Measurements from ENCODE around the genes SLC1A2 and FJX1.

- PRO-cap, result no peak
These were observed 39.6 kb downstream of the CD44 start for GRCh38 chr11:35178671-35178882.

DNA sequence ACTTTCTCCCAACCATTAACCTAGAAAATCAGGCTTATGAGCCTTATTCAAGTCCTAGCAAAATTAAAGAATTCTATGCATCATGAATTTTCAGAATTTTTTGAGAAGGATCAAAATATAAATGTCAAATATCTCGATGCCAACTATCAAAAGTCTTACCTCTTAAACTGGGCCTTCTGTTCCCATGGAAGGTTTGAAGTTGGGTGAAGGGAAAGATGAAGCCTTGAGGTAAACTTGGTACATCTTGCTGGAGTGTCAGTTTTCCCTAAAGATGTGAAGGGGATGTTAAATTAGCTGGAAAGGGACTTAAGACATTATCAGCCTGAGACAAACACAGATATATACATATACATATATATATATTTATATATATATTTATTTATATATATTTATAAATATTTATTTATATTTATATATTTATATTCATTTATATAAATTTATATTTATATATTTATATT, 42.4 kb downstream of the CD44 start:
- PRO-cap, result no peak

DNA sequence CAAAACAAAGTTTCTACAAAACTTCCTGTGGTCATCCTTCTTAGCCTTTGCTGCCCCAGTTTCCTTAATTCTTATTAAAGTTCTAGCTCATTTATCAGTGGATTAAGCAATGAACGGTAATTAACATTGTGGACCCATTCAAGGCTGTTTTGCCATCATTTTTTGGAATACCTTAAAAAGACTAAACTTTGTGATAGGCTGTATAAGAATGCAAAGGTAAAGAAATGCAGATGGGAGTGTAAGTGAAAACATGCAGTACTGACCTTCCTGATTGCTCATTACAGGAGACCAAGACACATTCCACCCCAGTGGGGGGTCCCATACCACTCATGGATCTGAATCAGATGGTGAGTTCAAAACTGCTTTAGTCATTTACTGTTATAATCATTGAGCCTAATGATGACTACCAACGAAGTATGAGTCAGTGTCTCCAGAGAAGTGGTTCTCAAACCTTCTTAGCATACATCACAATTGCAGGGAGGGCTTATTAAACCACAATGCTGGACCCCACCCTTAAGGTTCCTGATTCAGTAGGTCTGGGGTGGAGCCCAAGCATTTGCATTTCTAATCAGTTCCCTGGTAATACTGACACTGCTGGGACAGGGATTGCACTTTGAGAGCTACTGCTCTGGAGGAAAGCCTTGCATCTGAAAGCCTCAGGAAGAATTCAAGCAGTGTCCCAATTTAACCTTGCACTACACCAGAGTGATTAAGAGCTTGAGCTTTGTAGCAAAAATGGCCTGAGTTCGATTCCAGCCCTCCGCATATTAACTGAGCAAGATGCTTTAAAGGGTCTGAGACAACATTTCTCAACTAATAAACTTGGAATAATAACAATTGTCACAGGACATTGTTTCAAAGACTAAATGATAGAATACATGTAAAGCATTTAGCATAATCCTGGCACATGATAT, 75.9 kb downstream of the CD44 start:
- PRO-cap, result no peak

GRCh38 chr11:35229601-35230648, 91.0 kb downstream of the CD44 start:
- PRO-cap, result no peak

GRCh38 chr11:35304478-35304881, 114.9 kb downstream of the SLC1A2 start:
- PRO-cap, result bidirectional peak, plus-strand start at chr11:35304647, minus-strand start at chr11:35304543

DNA sequence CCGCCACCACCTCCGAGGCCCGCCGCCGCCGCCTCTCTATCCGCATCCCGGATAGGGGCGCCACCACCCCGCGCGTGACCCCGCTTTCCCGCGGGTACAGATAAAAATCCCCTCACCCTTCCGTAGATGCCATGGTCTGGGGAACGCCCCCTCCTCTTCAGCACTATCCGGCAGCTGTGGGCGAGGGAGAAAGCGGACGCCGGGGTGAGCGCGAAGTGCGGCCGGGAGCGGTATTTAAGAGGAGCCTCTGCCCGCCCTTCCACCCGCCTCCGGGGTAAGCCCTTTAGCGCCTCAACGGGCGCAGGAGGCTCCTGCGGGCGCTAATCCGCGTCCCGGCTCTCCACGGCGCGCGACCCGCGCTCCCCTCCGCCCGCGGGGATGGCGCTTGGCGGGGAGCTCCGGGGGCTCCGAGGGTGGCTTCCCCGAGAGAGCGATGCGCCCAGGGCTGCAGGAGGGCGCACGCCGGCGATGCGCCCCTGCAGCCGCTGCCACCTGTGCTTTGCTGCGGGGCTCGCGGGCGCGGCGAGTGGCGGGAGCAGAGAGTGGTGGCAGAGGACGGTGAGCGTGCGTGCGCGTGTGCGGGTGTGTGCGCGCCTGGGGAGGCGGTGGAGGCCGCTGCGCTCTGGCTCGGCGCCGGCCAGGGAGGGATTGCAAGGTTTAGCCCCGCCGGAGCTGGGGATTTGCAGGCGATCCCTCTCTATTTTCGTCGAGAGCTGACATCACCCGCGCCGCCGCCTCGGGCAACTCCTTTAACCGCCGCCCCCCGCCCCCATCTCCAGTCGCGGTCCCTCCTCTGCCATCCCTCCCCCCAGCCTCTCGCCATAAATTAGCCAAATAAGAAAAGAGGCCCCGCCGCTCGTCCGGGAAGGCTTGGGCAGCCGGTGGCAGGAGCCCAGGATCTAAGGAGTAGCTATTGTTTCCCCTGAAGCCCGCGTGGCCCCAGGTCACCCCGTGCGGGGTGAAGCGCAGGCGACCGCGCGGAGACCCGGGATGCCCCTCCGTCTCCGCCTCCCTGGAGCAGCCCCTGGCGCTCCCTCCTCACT, at the start of gene SLC1A2:
Gene SLC1A2 (minus strand): TSS at position 725 of the 1,043 bp plus-strand sequence.
- PRO-cap, result no peak

DNA sequence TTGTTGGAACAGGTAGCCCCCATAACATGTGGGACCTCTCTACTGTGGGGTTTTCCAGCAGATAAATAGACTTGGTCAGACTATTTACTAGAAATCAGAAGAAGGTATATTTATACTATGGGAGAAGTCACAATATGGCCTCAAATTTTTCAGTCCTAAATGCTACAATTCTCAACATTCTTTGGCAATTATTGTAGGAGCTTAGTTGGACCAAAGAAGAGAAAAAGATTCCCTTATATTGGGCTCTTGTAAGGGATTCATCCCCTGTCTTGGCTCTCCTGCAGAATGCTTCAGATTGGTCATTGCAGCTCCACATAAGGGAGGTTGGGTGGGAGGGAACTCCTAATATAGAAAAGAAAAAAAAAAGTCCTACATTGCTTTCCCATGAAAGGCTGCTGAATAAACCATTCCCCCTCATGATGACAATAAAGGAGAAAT, 4.7 kb upstream of the SLC1A2 start:
- PRO-cap, result no peak

- PRO-cap, result no peak
These were observed 2.2 kb downstream of the PAMR1 start for GRCh38 chr11:35523148-35523775.

DNA sequence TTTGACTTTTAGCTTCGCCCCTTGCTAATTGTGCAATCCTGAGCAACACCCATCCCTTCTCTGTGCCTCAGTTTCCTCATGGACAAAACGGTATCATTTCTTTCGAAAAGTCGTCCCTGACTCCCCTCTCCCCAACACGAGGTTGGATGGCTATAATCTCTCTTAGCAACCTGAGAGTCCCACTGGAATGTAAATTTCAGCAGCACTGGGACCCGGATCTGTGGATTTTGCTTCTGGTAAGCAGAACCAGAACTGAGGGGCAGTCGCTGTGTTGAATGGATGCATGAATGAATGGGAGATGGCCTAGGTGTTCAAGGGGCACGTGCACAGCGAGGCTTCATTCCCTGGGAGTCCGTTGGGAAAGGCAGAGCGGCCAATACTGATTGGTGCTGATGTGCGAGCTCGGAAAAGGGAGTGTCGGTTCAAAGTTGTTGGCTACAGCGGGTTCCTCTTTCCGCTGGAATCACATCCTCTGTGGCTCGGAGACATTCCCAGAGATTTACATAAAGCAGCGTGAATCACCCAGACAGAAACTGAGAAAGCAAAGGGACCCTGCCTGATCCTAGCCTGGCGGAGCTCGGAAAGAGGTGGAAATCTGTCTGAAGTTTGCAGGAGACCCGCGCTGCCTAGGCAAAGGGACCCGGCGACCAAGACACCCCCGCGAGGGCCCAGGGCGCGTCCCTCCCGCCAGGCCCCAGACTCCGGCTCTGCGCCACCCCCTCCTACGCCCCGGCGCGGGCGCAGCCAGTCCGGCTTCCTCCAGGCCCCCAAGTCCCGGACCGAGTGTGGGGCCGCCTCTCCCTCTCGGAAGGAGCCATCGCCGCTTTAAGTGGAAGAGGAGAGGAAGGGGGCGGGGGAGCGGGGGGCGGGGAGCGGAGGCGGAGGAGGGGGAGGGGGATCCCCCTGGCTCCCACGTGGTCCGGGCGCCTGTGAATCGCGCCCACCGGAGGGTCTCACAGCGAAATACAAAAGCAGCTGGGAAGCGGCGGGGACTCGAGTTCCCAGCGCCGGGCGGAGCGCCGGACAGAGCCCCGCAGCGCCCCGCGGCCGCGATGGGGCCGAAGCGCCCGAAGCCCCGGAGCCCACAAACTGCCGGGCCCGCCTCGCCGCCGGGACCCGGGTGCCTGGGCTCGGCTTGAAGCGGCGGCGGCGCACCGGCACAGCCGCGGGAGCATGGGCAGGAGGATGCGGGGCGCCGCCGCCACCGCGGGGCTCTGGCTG, at the start of gene FJX1:
Gene FJX1 (plus strand): TSS at position 997 of the 1,221 bp plus-strand sequence.
- PRO-cap, result bidirectional peak, plus-strand start at position 466 of the sequence, minus-strand start at position 411 of the sequence; bidirectional peak, plus-strand start at position 996 of the sequence, minus-strand start at position 709 of the sequence; unidirectional peak, plus-strand start at position 1,160 of the sequence

DNA sequence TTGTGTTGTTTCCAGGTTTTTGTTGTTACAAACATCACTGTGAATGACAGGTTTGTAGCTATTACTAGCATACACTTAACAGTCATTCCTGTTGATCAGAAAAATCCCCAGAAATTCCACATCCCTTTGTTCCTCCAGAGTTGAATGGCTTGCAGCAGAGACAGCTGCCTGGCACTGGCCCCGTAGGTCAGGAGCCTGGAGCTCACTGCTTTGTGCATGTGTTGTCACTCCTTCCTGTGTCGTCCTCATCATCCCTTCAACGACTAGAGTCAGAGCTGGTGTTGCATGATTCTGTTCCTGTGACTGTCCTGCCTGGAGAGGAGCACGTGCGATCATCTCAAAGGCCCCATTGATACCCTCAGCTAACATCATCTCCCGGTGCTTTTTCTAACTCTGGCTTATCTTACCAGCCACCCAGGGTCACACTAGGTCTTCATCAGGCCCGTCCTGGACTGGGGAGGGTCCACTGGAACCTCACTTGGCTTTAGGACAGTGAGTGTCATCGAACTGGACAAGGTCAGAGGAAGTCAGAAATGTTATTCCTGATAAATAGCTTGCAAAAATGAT, 58.4 kb downstream of the LDLRAD3 start:
- PRO-cap, result no peak

DNA sequence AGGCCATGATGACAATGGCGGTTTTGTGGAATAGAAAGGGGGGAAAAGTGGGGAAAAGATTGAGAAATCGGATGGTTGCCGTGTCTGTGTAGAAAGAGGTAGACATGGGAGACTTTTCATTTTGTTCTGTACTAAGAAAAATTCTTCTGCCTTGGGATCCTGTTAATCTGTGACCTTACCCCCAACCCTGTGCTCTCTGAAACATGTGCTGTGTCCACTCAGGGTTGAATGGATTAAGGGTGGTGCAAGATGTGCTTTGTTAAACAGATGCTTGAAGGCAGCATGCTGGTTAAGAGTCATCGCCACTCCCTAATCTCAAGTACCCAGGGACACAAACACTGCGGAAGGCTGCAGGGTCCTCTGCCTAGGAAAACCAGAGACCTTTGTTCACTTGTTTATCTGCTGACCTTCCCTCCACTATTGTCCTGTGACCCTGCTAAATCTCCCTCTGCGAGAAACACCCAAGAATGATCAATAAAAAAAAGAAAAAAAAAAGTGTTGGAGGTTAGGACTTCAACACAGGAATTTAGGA, 143.6 kb downstream of the COMMD9 start:
- PRO-cap, result no peak

DNA sequence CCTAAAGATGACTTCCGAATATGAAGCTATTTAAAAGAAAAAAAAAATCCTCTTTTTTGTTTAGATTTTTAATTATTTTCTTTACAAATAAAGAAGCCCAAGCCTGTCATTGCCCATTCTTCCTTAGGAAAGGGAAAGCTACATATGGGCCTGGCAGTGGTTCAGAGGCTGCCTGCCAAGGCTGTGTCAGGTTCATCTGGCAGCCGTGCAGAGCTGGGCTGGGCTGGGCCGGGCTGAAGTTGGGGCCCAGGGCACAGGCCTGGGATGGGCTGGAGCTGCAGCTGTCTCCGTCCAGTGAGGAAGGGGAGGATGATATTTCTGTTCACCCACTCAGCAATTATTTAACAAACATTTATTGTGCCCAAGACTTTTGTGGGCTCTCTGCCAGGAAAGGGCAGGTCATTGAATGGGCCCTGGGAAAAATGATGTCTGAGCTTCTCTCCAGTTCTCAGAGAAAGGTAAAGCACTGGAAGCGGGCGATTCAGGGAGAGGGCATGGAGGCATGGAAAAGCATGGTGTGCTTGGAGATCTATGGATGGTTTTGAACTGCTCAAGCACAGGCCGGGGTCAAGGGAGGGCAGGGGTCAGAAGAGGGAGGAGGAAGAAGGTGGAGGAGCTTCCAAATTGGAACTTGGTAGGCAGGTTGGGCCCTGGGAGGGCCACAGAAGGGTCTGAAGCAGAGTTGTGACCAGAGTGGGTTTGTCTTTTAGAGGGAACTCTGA, 4.7 kb downstream of the PRR5L start:
- PRO-cap, result no peak

GRCh38 chr11:36356125-36356383, 60.0 kb downstream of the PRR5L start:
- PRO-cap, result no peak

DNA sequence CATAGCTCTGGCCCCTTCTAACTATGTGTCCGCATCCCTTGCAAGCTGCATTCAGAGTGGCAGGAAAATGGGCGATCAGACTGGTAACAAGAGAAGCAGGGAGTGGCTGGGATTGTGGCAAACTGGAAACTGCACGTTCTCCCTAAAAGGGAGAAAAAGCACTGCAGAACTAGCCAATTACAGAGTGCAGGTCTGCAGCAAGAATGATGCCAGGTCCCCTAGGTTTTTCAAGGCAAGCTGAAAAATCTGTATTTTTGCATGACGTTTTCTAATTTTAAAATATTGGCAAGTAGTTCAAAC, 76.4 kb downstream of the PRR5L start:
- PRO-cap, result no peak

- PRO-cap, result bidirectional peak, plus-strand start at chr11:36411420, minus-strand start at chr11:36411286
These were observed 98.9 kb downstream of the TRAF6 start for GRCh38 chr11:36410966-36411846.

- PRO-cap, result no peak
These were observed 55.2 kb downstream of the TRAF6 start for GRCh38 chr11:36454424-36455626.

GRCh38 chr11:38508443-38508905, 1910.4 kb upstream of the RAG2 start:
- PRO-cap, result no peak

DNA sequence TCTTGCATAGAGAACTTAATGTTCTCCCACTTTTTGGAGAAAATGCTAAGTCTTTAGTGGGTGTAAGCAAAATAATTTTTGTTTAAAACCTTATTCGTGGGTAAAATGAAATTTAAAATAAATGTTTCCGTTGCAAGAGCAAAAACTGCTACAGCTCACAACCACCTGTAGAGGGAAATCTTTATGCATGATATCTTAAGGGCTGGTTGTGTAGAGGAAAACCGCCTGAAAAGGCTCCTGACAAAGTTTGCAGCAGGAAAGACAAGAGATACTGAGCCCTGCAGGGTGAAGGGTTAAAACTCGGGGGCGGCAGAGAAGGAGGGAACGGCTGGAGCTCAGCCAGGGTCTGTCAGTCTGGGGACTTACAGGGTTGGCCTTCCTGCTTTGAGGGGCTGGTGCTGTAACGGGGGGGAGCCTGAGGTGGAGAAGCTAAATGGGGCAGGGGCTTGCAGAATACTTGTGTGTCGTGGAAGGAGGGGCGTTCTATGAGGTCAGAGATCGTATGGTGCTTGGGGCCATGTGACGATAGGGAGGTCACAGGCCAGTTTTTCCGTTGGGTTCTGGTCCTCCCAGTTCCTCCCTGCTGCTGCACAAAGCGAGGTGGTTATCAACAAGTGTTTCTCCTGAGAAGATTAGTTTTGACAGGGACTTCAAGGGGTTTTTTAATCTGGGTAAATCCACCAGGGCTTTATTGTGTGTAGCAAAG, 122.9 kb upstream of the HSD17B12 start:
- PRO-cap, result no peak

DNA sequence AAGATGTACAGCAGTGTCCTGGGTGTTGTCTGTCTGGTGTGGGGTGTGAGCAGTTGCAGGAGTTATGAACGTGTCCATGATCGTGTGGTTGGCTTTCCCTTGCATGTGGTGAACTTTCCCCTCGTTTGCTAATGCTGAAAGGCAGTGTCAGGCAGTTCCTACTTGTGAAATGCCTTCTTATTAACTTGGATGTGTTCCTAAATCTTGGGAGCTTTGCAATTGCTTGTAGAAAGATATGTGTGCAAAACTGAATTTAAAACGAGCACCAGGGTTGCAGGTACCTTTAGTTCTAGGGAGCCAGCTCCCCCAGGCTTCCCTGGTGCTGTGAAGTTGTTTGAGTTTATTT, 35.9 kb upstream of the HSD17B12 start:
- PRO-cap, result no peak

DNA sequence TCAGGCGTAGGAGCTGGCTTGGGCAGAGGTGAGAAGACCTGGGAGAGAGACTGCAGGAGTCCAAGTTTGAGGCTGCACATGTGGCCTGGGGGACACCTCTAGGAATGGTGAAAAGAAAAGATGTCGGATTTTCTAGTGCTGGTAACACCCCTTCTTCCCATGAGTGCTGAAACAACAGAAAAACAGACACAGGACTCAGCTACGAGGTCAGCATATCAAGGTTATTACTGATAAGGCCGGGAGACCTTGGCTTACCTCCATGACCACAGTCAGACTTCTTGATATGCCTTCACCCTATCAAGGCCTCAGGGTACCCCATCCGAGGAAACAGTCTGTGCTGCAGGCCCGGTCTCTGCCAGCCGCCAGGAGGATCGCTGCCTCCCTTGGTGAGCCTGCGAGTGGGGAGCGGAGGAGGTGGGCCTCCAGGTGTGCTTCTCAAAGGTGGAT, 14.2 kb upstream of the C11orf96 start:
- PRO-cap, result no peak